Daoy (cell line): ENCODE measurements around the genes CTSC, TRIM49D1 and CHORDC1.

DNA sequence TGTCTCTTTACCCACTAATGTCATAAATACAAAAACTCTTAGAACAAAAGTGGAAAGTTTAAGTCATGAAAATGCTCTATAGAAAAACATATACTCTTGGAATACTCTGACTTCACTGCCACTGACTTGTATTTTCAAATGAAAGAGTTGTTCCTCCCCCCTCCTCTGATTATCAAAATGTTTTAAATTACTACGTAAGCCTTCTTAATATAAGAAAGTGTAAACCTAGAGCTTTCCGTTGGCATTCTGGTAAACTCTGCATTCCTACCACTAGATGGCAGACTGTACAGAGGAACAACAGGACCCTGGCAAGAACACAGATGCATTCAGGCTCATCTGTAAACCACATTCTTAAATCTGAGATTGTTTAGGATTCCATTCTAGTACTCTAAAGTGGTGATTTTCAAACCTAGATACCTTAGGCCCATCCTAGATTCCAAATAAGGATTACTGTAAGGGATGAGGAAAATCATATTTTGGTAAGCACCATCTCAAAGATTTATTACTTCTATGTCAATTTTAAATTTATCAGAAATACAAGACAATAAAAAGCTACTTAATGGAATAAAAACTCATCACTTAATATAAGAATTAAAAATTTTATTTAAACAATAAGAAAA, 27.0 kb downstream of the PICALM start:
- RAMPAGE, long total RNA: no peak

DNA sequence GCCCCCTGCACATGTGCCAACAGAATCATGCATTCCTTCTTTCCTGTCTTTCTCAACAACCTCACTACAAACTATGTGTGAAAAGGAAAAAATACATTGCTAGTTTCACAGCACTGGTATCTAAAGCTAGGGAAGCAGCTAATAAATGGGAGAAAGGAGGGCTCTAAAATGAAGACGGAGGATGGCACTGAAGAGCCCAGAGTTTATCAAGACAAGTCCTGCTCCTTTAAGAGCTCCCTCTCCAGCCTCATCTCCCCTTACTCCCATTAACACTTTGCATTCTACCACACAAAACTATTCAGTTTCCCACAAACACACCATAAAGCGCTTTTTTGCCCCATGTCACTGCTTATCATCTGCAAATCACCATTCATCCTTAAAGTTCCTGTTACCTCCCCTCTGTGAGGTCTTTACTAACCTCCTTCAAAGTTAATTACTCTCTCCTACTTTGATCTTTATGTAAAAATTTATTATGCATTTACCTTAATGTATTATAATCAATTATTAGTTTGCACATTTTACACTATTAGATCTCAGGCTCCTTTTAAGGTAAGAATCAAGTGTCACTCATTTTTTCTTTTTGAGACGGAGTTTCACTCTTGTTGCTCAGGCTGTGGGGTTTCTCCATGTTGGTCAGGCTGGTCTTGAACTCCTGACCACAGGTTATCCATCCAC, 14.5 kb downstream of the PICALM start:
- RAMPAGE, long total RNA: no peak

- RAMPAGE, long total RNA: no peak
Observed at GRCh38 chr11:86109060-86109871, 40.4 kb upstream of the PICALM start.

DNA sequence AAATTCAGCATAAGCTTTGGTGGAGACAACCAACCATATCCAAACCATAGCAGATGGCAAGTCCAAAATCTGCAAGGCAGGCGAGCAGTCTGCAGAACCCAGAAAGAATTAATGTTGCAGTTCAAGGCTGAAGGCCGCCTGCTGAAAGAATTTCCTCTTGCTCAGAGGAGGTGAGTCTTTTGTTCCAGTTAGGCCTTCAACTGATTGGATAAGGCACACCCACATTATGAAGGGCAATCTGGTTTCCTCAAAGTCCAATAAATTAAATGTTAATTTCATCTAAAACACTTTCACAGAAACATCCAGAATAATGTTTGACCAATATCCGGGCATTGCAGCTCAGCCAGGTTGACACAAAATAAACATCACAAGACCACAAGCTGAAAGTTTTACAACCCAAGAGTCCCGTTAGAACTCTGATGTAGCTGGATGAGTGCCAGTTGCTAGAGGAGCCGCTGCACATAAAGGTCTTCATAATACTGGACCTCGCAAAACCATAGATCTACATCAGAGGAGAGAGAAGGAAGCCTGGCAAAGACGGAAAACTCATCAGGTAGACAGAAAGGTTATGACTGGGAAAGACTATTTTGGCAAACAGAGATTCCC, 64.9 kb upstream of the EED start:
- RAMPAGE, long total RNA: no peak

DNA sequence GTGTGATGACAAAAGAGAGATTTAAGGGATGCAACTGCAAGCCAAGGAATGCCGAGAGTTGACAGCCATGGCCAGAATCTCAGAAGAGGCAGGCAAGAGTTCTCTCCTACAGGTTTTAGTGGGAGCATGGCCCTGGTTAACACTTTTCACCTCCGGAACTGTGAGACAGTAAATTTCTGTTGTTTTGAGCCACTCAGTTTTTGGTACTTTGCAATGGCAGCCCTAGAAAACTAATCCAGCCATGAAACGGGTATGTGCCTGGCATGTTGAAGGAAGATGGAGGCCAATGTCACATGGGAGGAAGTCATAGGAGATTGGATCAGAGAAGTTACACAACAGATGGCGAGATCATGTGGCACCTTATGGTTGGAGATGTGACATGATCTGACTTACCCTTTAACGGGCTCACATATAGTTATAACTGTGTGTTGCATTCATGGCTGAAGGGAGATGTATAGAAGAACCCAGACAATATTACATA, 63.2 kb upstream of the EED start:
- RAMPAGE, long total RNA: no peak

- RAMPAGE, long total RNA: no peak
Observed at GRCh38 chr11:86477473-86477921, 102.8 kb downstream of the CCDC81 start.

- RAMPAGE, long total RNA: no peak
Observed at GRCh38 chr11:86524694-86525147, 150.0 kb downstream of the CCDC81 start.

DNA sequence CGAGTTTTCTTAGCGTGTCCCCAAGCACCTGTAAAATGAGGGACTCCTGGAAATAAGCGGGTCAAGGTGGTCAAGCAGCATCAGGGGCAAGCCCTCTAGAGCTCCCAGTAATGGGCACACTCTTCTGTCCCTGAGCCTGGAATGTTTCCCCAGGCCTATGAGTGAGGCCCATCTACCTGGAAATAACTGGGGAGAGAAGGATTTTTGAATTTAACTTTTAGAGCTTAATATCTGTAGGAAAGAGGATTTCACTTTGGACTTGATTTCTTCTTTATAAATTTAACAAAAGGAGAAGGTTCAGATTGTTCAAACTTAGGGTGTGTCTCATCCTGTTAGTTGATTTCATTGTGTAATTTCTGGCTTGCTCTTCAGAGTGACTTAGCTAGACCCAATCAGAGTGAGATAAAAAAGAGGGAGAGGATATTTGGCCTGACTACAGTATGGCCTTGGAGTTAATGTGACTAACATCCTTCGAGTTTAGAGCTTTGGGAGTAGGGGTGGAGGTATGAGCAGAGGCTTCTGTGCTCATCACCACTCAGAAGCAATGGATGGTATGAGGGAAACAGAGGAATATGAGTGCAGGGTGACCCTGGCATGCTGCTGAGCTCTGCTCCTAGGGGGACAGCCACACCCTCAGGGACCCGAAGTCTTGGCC, 183.4 kb downstream of the CCDC81 start:
- RAMPAGE, long total RNA: no peak

GRCh38 chr11:86559171-86560092, 184.7 kb downstream of the CCDC81 start:
- RAMPAGE, long total RNA: no peak

DNA sequence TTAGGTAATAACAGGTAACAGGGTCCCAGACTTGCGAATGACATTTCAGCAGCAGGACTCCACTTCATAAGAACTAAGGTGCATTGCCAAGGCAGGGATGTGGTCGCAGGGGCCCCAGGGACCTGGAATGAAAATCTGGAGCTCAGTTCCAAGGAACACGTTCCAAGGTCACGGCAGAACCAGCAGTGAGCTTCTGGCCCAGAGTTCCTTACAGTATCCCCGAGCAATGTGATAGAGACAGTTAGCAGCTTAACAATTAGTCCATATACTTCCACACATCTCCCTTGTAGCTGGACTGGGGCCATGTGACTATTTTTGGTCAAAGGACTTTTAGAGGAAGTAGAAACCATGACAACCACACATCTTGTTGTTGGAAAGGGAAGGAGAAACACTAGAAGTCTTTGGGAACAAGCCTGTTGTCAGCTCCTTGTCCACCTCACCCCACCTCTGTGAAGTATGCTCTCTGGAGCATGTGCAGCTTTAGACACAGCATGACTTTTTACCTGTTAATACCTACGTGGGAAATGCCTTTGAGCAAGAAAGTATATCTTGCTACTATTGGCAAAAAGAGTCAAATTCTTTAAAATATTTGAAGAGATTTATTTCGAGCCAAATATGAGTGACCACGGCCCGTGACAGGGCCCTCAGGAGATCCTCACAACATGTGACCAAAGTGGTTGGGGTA, 203.1 kb upstream of the PRSS23 start:
- RAMPAGE, long total RNA: no peak

DNA sequence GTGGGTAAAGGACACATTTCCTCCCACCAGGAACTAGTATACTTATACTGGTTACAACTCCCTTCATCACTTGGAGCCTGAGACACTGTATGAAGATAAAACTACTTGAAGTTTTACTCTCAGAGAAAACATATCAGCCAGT, 171.0 kb upstream of the PRSS23 start:
- RAMPAGE, long total RNA: no peak

- RAMPAGE, long total RNA: no peak
Observed at GRCh38 chr11:86807697-86808504, 7.6 kb downstream of the PRSS23 start.

- RAMPAGE, long total RNA: no peak
Observed at GRCh38 chr11:86814577-86815047, 14.3 kb downstream of the PRSS23 start.

- RAMPAGE, long total RNA: no peak
Observed at GRCh38 chr11:86982043-86982573, 26.9 kb upstream of the FZD4 start.

DNA sequence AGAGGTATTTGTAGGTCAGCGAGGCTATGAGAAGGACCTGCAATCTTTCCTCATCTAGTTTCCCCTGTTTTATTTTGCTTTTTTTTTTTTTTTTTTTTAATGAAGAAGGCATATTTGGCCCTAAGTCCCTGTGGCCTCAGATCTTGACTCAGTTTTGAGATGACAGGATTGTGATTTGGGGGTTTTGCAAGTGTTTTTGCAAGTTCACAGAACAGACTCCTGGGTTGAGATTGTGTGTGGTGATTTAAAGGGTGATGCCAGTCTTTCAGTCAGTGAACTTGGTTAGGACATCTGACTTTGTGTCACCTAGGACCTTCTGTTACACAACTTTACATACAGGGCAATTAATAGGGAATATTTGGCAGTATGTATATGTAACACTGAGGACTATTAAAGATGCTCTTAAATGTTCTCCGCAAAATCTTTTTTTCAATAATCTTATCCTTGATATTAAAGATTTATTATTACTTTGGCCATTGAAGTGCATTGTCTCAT, 845 bp downstream of the TMEM135 start:
- RAMPAGE, long total RNA: no peak

DNA sequence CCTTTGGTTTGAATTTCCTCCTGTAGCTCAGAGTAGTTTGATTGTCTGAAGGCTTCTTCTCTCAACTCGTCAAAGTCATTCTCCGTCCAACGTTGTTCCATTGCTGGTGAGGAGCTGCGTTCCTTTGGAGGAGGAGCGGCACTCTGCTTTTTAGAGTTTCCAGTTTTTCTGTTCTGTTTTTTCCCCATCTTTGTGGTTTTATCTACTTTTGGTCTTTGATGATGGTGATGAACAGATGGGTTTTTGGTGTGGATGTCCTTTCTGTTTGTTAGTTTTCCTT, 209.0 kb downstream of the TMEM135 start:
- RAMPAGE, long total RNA: no peak

- RAMPAGE, long total RNA: no peak
Observed at GRCh38 chr11:88337077-88338305, at the start of gene CTSC. Gene CTSC, minus strand, starts transcription at chr11:88337736.

- RAMPAGE, long total RNA: no peak
Observed at GRCh38 chr11:89922189-89922420, at the start of gene TRIM49D1. Gene TRIM49D1, minus strand, starts transcription at chr11:89922245.

GRCh38 chr11:90052396-90052807, 21.5 kb downstream of the TRIM49C start:
- RAMPAGE, long total RNA: no peak

GRCh38 chr11:90222970-90223596, at the start of gene CHORDC1:
Gene CHORDC1, minus strand, starts transcription at chr11:90223049.
- RAMPAGE, long total RNA: start-site peak on the minus strand at chr11:90223037-90223052, 92 and 30 reads in 2 replicates